Placental epithelial cell (primary cell): ENCODE results near the genes TIMM50, LGALS14 and CLC.

DNA sequence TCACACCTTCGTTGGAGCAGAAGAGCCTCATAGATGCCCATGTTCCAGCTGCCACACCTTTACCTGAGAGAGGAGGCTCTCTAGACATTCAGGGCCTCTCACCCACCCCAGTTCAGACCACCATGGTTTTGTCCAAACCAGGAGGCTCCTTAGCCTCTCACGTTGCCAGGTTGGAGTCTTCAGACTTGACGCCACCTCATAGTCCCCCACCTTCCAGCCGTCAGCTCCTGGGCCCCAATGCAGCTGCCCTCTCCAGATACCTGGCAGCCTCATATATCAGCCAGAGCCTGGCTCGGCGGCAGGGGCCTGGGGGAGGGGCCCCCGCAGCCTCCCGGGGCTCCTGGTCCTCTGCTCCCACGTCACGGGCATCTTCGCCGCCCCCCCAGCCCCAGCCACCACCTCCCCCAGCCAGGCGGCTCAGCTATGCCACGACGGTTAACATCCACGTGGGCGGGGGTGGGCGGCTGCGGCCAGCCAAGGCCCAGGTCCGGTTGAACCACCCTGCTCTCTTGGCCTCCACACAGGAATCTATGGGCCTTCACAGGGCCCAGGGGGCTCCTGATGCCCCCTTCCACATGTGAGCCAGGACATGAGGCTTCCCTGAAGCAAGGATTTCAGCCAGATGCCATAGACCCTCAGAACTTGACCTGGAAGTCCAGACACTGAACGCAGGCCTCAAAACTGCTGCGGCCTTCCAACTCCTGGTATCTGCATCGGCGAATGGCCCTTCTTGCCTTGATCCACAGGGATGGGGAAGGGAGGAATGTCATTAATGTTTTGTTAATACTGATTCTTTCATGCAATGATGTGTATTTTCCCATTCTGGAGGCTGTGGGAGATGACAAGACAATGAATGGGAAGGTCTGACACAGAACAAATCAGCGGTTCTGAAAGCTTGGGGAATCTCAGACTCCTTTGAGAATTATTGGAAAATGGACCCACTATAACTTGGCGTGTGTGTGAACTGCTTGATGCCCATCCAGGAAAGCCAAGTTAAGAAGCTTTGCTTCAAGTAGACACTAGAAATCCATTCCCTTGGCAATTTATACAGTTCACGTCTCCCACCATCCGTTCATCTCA is 10.7 kb downstream of the RPS16 start:
- CAGE, long polyA plus RNA: no peak

DNA sequence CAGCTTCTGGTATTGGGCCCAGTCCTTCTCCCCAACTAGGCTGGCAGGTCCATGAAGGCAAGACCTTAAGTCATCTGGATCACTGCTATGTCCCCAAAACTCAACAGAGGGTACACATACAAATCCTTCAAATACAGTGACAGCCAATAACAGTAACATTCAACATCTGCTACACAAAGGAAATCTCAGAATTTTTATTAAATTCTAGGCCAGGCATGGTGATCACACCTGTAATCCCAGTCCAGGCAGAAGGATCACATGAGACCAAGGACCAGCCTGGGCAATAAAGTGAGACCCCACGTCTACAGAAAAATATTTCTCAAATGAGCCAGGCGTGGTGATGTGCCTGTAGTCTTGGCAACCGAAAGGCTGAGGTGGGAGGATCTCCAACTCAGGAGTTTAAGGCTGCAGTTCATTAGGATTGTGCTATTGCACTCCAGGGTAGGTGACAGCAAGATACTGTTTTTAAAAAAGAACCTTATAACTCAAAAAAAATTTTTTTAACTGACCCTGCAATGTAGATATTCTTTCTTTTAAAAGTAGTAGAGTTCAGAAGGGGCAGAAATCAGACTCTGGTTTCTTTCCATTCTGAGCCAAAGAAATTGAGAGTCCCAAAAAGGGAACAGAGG is 1.3 kb downstream of the RPS16 start:
- CAGE, long polyA plus RNA: no peak

DNA sequence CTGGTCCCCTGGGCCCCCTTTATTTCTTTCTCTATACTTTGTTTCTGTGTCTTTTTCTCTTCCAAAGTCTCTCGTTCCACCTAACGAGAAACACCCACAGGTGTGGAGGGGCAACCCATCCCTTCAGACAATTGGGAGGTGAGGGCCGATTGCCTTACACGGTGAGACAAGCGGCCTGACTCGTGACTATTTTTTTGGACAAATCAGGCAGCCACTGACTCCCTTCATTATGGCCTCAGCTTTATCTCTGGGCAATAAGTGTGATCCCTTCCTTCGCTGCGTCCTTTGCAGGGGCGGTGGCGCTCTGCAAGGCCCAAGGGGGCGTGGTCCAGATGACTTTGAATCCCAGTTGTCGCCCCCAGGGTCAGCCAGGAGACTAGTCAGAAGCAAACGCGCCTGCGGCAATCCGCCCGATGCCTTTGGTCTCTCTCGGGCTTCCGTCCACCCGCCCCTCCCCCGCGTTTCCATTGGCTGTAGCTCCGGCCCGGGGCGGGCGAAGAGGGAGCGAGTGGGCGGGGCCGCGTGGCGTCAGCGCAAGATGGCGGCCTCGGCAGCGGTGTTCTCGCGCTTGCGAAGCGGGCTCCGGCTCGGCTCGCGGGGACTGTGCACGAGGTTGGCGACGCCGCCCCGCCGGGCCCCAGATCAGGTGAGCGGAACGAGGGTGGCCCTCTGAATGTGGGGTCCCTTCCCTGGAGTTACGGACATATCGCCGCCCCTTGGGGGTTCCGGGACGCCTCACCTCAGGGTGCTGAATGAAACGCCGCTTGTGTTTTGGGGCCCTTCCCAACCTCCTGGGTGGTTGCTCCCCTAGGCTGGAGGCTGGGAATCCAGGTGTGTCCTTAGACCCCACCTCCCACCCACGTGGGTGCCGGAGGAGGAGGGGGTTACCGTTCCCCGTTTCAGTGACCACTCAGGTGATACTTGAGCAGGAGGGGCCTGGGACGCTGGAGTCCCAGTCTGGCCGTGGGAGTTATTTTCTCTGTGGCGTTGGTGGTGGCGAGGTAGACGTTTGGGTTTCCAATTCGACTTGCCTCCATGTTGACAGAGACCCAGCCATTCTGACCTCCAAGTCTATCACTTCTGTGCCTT is at the start of gene TIMM50:
Gene TIMM50 (plus strand): TSS at position 523 of the 1,089 bp plus-strand sequence.
- CAGE, long polyA plus RNA: no peak

- CAGE, long polyA plus RNA: no peak
These were observed 23.5 kb downstream of the LGALS16 start for GRCh38 chr19:39679091-39679795.

- CAGE, long polyA plus RNA: no peak
These were observed at the start of gene LGALS14 for GRCh38 chr19:39704094-39704621. Gene LGALS14, plus strand, starts transcription at chr19:39704481.

GRCh38 chr19:39704622-39704783 is 222 bp downstream of the LGALS14 start:
- CAGE, long polyA plus RNA: no peak

DNA sequence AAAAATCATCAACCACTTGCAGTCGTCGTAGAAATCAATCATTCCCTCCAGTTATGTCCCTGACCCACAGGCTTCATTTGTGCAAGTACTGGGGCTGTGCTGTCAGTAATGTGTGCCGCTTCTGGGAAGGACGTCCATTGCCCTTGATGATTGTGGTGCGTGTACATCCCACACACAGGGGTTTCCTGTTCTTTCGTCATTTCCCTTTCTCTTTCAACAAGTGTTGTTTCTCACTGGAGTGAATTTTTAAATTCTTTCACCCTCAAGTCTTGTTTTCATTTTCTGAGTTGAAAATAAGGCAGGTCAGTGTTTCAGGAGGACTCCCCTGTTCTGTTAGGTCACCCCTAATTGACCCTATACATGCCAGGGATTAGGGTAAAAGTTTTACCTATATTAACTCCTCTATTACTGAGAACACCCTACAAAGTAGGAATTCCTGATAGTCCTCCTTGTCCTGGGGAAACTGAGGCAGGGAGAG is 1.6 kb downstream of the LGALS14 start:
- CAGE, long polyA plus RNA: no peak

- CAGE, long polyA plus RNA: no peak
These were observed at the start of gene CLC for GRCh38 chr19:39737864-39738118. Gene CLC, minus strand, starts transcription at chr19:39738029.

- CAGE, long polyA plus RNA: no peak
These were observed 17.3 kb downstream of the DYRK1B start for GRCh38 chr19:39816411-39817301.

GRCh38 chr19:39858508-39859045 is 12.4 kb upstream of the FBL start:
- CAGE, long polyA plus RNA: no peak

- CAGE, long polyA plus RNA: no peak
These were observed 43.7 kb upstream of the FBL start for GRCh38 chr19:39889896-39890163.

GRCh38 chr19:39937161-39937514 is 33.8 kb upstream of the PSMC4 start:
- CAGE, long polyA plus RNA: no peak

- CAGE, long polyA plus RNA: no peak
These were observed 598 bp downstream of the MAP3K10 start for GRCh38 chr19:40191693-40192354.

DNA sequence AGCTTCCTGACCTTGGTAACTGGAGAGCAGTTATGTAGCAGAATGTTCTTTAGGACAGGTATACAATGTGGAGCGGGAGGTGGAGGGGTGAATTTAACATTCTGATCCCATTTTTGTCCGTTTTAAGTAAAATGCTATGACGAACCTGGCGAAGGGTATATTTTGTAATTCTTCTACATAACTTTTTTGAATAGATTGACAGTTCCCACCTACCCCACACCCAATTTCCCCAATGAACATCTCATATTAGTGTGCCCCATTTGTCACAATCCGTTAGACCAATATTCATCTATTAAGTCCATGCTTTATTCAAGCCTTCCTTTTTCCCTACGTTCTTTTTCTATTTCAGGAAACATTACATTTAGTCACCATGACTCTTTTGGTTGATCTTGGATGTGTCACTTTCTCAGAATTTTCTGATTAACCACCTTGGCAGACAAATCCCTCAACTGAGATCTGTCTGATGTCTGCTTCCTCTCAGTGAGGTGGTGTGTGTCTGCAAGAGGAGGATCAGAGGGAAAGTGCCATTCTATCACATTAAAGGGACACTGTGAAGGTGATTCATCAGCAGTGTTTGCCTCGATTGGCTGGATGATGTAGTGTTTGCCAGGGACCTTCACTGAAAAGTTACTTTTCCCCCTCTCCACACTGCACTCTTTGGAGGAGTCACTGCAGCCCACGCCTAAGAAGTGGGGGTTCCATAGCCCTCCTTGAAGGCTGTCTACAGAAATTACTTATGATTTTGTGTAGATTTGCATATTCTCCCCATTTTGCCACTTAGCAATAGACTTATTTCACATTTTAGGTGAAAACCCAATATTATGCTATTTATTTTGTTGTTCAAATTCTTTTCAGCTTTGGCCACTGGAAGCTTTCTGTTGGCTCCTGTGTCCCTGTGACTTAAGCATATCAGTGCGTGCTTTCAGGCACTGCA is 3.0 kb upstream of the CCNP start:
- CAGE, long polyA plus RNA: no peak

GRCh38 chr19:40241621-40242320 is 15.3 kb upstream of the CCNP start:
- CAGE, long polyA plus RNA: no peak

DNA sequence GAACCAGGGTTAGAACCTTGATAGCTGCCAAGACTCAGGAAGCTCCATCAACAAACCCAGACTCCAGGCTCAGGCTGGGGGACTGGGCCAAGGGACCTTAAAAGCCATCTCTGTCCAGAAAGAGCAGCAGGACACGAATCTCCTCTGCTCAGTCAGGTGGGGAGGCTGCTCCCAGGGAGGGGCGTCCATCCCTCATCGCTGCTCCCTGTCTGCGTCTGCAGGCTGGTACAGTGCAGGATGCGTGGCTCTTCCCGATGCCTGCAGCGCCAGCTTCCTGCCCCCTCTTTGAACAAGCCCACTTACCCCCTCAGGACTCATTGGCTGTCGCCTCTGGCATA is 21.6 kb downstream of the AKT2 start:
- CAGE, long polyA plus RNA: no peak

GRCh38 chr19:40403313-40403850 is 9.8 kb downstream of the PRX start:
- CAGE, long polyA plus RNA: no peak

GRCh38 chr19:40421927-40422759 is 3.6 kb downstream of the SERTAD1 start:
- CAGE, long polyA plus RNA: no peak

- CAGE, long polyA plus RNA: no peak
These were observed 3.0 kb downstream of the SERTAD1 start for GRCh38 chr19:40422760-40423236.

GRCh38 chr19:40440095-40440794 is 3.9 kb downstream of the SERTAD3 start:
- CAGE, long polyA plus RNA: no peak